Cardiac atrium fibroblast (primary cell): ENCODE data around the gene KCNMA1.

DNA sequence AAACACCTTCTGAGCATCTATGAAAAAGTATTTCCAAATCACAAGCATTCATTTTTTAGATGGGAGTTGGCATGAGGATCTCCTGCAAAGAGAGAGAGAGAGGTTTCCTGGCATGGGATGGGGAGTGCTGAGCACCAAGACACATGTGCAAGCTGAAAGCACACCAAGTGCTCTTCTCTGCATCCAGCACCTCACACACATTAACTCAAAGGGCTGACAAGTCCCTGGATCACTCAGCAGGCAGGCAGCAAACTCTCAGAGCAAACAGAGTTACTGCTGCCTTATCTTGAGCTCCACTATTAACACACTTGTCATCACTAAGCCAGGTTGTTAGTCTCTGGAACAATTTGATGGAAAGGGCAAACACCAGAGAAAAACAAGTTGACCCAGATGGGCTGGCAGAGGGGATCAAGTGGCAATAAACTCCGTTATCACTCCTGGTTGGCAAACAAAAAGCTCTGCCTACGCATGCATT is 350.0 kb downstream of the KCNMA1 start:
- RAMPAGE, long total RNA: no peak

DNA sequence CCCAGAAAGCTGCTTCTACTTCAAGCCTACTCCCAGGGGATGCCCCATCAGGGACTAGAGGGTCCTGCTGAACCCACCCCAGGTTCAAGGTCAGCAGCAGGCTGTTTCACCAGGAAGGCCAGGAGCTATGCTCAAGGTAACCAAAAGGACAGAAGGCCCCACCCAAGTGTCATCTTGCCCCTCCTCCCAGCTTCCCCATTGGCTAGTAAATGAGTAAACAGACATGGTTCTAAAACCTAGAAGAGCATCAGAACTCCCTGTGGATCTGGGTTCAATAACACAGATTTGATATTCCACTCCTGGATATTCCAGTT is 84.0 kb downstream of the KCNMA1 start:
- RAMPAGE, long total RNA: no peak

DNA sequence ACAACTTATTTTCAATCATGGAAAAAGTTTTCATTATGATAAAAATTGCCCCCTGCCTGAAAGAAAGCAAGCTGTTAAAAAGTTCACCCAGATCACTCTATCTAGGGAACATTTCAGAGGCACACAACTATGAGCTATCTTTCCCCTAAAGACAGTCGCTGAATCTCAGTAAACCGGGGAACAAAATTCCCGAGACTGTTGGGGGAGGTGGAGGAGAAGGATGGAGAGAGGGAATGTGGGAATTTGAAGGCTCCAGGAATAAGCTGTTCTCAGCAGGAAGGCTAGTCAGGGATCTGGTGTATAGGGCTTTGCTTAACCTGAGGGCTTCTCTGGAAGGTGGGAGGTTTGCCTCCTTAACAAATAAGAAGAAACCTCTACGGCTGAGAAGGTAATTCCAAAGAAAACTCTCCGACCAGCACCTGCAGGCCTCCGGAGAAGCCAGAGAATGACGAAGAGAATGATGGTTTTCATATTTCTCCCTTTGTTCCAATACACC is 2.2 kb downstream of the KCNMA1 start:
- RAMPAGE, long total RNA: no peak

DNA sequence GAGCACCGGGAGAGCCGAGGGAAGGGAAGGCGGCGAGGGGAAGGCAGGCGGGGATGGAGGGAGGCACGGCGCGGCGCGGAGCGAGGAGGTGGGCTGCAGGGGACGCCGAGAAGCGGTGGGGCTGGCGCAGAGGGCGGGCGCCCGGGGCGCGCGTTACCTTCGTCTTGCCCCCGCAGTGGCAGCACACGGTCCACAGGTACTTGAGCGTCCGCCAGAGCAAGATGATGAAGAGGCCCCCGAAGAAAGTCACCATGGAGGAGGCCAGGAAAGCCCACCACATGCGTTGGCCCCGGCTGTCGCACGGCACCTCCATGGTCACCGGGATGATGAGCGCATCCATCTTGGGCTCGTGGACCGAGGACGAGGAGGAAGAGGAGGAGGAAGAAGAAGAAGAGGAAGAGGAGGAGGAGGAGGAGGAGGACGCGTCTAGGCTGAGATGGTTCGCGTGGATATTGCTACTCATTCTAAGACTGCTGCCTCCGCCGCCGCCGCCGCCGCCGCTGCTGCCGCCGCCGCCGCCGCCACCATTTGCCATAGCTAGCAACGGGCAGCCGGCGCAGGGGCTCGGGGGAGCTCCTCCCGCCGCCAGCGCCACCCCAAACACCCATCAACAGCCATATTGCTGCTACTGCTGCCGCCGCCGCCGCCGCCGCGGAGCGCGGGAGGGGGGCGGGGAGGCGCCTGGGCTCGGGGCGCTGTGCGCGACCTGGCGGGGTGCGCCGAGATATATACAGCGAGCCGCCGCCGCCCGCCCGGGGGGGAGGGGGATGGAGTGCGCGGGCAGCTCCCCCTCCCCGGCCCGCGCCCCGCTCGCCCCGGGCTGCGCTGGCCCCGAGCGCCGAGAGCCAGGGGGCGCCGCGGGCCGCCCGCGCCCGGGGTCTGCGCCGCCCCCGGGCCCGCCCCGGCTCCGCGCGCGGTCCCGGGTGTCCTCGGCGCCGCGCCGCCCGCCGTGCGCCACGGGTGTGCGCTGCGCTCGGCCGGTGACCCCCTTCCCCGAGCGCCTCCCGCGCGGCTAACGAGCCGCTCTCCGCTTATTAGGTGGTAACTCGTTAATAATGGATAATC is at the start of gene KCNMA1:
TSS of gene KCNMA1 (minus strand) at position 701 of the 1,065 bp plus-strand sequence.
- RAMPAGE, long total RNA: no peak

DNA sequence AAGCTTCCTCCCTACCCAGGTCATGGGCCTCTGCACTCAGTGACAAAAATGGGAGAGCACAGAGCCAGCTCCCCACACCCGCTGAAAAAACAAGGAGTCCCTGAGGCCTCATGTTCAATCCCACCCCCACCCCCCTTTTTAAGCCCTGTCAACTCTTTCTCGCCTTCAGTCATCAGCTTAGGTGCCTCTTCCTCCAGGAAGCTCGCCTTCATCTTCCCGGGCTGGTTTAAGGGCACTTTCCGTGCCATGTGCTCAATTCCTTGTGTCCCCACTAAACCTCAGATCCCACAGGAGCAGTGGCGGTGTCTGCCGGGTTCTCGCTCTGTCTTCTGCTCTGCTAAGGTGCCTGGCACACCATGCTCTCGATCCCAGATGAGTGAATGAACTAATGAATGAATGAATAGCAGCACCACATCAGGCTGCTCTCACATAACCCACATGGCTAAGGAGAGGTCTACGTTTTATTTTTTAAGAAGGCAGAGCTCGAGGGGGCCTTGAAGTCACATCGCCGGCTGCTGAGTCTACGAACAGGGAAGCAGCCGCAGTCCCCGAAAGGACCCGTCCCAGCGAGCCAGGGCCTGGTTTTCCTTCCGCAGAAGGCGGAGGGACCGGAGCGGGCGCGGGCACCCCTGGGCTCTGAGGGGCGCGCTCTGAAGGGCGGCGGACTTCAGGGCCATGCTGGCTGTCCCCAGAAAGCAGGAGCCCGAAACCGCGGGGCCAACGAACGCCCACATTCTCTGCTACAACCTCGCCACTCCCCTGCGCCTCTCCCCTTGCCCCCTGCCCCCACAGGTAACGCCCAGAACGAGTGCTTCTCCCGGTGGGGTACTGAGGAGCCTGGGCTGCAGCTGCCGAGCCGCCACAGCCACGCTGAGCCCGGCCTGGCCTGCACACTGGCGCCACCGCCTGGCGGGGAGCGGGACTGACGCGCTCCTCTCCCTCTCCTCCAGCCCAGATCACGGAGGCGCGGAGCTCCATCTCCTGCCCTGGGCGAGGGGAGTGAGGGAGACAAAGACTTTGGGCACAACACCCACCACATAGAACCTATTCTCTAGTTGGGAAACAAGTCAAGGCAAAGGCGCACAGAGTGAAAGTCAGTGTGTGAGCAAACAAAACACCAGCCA is 73.5 kb upstream of the KCNMA1 start:
- RAMPAGE, long total RNA: no peak

DNA sequence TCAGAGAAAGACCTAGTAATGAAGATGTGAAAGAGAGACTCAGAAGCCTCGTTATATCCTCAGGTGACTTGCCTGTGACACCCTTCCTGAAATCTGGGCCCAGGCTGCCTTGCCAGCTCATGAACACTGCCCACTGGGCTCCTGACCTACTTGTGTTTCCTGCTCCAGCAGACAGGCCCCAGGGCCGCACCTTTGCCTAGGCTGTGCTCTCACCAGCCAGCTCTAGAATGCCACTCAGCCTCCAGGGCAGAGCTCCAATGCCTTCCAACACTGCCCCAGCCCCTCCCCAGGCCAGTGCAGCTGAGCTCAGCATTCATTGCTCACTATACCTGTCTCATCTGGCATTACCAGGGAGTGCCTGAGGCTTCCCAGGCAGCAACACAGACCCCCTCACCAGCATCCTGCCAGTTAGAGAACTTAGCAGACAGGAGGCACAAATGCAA is 94.3 kb downstream of the DLG5 start:
- RAMPAGE, long total RNA: no peak

DNA sequence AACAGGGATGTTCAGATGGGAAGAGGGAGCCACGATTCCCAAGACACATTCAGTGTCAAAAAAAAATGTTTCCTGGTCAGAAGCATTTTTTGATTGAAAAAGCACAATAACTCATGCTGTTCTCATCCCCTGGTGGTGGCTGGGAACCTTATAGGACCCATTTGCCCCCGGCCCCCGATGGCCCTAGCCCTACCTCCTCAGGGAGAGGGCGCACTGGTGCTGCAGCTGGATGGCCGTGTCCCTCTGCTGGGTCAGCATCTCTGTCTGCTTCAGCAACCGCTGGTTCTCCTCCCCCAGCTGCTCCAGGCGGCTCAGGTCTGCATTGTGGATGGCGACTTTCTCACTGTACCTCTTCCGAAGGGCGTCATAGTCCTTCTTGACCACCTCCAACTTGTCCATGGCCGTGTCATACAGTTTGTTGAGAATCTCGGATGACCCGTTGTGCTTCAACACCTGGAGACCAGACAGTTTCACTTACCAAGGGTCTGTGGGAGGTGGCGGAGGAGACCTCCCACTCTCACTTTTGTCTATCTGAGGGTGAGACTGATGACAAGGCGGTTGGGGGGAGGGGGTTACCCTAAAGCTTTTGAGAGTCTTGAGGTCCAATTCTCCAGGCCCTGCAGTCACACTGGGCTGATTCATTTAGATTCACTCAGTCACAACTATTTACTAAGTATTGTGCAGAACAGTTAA is 83.2 kb downstream of the DLG5 start:
- RAMPAGE, long total RNA: no peak

DNA sequence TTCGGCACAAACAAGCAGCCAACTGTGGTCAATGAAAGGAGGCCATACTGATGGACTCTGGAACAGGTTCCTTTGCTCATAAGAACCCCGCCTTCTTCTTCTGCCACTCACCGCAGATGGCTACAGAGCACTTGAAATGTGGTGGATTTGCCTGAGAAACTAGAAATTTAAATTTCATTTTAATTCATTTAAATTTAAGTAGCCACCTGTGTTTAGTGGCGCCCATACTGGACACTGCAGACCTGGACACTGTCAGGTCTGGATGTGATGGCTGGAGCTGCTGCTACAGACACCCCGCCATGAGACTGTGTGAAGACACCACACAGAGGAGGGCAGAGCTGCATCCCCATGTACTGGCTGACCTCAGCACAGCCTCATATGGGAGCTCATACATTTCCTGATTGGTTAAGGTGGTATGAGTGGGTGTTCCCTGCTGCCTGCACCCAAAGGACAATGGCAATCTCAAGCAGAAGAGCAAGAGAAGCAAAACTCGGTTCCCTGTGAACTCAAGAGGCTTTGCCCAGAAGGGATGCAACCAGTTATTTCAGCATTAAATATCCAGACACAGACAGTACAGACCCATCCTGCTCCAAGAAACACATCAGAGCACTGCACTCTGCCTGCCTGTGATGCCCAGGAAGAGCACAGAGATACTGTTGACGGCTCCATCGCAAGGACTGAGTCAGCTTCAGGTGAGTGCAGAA is 60.0 kb downstream of the DLG5 start:
- RAMPAGE, long total RNA: no peak

DNA sequence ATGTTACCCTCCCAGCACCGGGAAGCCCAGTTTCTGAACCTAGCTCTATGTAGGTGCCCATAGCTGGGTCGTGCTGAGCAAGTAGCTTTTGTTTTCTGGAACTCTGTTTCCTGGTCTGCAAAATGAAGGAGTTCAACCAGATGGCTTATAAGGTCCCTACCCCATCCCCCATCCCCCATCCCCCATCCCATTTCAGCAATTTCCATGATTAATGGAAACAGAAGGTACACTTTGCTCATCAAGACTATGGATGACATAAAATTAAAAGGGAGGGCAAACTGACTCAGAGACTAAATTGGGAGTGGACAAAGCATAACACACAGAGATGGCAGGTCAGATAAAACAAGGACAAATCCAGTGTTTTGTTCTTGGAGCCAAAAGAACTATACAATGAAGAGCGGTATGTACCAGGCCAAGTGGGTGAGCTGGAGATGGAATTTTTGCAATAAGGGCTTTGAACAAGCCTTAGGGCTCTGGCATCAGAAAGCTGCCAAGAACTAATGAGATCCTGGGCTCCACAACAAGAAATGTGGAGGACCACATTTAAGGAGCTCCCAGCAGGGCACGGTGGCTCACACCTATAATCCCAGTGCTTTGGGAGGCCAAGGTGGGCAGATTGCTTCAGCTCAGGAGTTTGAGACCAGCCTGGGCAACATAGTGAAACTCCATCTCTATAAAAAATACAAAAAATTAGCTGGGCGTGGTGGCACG is 56.6 kb downstream of the DLG5 start:
- RAMPAGE, long total RNA: no peak

GRCh38 chr10:77873131-77874341 is 53.0 kb downstream of the DLG5 start:
- RAMPAGE, long total RNA: no peak

DNA sequence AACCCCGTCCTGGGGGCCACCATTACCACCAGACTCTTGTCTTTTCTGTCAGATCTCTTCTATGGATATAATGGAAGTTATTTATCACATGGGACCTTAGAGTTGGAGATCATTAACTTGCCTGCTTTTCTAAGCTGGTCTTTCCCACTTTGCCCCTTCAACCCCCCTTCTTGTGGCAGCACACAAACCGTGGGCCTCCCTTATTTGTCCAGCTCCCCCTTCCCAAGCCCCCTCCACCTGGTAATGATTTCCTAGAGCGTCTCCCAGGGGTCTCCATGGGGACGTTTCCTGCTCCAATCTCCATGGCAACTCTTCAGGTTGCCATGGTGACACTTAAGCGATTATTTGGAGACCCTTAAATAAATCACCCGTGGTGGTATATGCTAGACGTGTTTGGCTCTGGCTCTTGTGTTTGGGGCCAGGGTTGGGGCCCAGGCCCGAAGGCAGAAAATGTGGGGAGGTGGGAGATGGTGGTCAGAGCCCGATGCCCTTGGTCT is 41.0 kb upstream of the DLG5 start:
- RAMPAGE, long total RNA: no peak

- RAMPAGE, long total RNA: no peak
Measured at GRCh38 chr10:77988706-77989148, 40.6 kb downstream of the POLR3A start.

DNA sequence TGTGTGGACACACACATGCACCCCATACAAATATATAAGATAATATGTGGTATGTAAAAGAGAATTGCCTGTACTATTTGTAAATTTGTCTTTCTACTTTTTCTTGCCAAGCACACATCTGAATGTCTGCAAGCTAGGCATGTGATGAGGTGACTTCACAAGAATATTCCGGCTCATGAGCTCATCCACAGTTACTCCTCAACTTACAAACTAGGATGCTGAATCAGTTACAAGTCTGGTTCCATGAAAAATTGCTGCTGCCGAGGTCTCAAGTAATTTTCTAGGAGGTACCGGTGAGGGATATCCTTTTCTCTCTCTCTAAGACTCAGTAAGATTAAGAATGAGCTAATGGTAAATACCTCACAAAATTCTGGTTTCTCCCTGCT is 26.4 kb downstream of the POLR3A start:
- RAMPAGE, long total RNA: no peak

DNA sequence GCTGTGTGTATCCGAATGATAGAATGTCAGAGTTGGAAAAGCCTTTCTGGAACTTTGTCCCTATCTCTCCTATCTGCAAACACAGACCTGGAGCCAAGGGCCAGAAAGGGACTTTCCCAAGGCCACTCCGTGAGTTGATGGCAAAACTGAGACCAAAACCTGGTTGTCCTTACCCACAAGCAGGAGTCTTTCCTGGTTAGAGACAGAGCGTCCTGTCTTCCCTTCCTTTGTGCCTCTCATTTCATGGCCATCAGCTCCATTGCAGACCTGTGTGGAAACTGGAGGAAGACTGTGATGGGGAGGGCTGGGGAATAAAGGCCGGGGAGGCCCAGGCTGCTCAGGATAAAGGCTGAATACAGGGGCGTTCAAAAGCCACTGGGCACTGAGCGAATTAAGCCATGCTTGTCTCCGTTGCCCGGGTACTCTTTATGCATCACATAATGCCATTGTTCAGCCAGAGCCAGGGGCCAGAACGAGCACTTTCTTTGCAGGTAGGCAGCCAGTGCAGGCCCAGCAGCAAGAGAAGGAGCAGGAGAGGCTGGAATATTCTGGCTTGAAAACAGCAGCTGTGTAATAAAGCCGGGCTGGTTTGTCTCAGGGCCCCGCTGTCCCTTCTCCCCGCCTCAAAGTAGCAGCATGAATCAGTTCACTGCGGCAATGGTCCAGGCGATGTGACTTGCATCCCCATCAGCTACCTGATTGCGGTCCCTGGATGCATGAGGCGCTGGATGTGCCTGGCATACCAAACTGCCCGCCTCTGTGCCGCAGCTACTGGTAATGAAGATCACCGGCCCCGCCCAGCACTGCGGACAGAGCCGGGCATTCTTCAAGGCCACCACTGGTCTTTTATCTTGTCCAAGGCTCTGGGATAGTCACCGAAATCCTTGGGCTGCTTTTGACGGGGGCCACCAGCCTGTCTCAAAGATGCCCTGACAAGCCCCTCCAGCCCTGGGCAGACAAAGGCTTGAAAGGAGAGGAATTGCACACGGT is 143.1 kb downstream of the RPS24 start:
- RAMPAGE, long total RNA: no peak

DNA sequence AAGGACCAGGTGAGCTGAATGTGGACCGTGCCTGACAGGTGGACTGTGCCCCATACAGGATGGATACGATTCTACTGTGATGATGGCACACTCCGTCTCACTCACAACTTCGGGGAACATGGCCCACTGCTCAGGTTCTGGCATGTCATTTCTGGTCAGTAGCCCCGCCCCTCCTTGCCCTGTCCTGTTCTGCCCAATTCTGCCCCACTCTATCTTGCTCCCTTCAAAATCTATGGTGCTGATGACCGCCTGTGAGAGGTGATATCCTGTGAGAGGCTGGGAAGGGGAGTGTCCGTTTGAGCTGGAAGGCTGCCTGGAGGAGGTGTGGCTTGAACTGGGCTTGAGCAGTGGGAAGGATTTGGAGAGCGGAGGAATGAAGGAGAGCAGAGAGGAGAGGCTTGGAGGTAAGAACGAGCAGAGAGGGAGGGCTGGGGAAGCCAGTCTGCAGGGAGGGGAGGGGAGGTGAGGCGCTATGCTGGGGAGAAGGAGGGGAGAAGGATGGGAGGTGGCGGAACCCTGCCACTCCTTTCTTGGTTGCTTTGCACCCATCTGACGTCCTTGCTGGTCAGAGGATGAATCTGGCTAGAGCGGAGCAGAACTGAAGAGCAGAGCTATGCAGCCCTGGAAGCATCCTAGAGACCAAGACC is 145.3 kb downstream of the RPS24 start:
- RAMPAGE, long total RNA: no peak

- RAMPAGE, long total RNA: no peak
Measured at GRCh38 chr10:78250125-78250671, 216.5 kb downstream of the RPS24 start.

- RAMPAGE, long total RNA: no peak
Measured at GRCh38 chr10:78302631-78303909, 269.4 kb downstream of the RPS24 start.

DNA sequence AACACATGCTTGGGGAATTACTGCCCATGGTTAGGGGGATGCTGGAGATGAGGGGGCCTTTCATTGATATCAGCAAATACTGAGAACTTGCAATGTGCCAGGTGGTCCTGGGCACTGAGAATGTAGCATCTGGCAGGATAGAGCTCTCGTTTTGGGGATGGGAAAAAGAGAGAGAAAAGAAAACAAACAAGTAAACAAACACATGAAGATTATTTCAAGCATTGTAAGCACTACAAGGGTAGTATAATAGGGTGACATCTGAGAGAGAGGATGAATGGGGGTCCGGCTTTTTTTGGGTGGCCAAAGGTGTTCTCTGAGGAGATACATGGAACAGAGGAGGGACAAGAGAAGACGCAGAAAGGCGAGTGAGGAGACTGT is 484.9 kb downstream of the RPS24 start:
- RAMPAGE, long total RNA: no peak

DNA sequence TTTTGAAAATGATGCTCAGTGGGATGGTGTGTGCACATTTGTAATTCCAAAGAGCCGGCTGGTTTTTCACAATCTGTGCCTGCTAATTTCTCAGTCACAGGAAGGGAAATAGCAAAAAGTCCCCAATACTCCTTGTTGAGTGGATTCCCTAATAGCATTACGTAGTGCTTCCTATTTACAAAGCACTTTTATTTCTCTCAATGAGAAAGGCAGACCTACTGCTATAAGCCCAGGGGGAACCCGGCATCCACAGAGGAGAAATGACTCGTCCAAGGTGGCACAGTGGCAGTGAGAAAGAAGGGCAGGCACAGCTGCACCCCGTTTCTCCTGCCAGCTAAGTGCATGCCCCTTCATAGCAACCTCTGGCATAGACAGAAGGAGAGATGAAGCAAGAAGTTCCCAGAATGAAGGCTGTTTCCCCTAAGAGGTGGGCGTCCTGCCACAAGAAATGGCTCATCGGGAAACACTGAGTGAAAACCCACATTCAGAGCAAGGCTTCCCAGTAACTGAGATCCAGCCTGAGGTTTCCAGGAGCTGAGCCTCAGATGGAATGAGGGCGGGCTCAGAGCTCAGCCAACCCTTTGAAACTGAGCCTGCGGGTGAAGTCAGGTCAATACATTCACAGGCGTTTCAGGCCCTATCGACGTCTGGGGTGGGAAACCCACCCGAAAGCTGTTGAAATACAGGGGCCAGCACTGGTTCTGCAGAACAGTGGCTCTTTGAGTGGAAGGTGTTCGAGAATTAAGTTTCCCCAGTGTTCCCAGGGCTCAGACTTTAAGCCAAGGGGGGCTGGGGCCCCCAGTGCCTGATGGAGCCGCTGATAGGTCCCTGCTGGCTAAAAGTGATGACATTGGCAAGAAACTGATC is 510.0 kb downstream of the RPS24 start:
- RAMPAGE, long total RNA: no peak

GRCh38 chr10:78693999-78694290 is 374.8 kb upstream of the ZMIZ1 start:
- RAMPAGE, long total RNA: no peak